ENCODE measurements around a stretch of chr2.

GRCh38 chr2:69921114-69921999, 6.4 kb downstream of the MXD1 start:
- PRO-cap = no peak
- RAMPAGE, long total RNA = no peak

DNA sequence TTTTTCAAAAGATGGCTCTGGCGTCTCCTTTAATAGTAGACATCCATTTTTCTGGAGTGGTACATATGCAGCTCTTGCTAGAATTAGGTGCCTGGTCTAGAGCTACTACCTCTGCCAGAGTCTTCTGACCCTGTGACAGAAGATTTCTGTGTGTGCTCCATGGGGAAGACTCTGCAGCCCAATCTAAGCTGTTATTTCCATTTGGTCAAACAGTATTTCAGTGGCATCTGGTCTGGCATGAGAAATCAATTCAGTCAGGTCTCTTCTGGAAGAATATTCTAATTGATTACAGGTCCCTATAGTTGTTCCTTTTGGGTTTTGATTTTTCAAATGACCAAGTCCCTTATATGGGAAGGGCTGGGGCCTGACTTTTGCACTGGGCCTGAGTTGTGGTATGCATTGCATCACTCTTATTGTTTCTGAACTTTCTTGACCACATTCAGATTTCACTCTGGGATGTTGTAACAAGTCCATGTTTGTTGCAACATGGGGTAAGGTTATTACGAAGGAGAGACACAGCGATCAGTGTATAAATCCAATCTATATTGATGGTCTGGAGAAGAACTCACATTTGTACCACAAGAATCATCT, 12.1 kb downstream of the MXD1 start:
- PRO-cap = no peak
- RAMPAGE, long total RNA = no peak

GRCh38 chr2:69935694-69936419, 20.9 kb downstream of the MXD1 start:
- PRO-cap = no peak
- RAMPAGE, long total RNA = no peak

- PRO-cap = no peak
- RAMPAGE, long total RNA = no peak
Measured at GRCh38 chr2:69945261-69946032, 16.0 kb downstream of the ASPRV1 start.

DNA sequence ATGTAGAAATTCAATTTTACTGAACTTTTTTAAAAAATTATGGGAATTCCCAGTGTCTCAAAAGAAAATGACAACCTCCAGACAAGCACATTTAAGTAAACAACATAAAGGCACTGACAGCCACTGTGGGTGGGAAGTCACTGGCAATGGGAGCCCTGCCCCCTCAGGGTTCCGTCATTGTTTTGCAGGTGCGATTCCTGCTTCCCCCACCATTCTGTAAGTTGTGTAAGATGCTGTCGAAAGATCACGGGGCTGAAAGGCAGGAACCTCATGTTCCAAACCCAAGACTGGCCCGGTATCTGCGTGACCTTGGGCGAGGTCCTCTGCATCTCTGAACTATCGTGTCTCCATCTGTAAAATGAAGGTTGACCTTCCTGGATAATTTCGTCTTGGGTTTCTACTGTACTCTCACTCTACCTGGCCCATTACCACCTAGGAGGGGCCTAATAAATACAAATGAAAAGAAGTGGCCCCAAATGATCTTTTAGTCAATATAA, 15.8 kb upstream of the ASPRV1 start:
- PRO-cap = no peak
- RAMPAGE, long total RNA = no peak

- PRO-cap = no peak
- RAMPAGE, long total RNA = no peak
Measured at GRCh38 chr2:69983383-69983704, 21.9 kb upstream of the ASPRV1 start.

GRCh38 chr2:70034744-70035361, 52.4 kb upstream of the PCBP1 start:
- PRO-cap = no peak
- RAMPAGE, long total RNA = no peak

GRCh38 chr2:70070713-70071134, 16.6 kb upstream of the PCBP1 start:
- PRO-cap = no peak
- RAMPAGE, long total RNA = no peak

GRCh38 chr2:70086001-70086882, 1.0 kb upstream of the PCBP1 start:
- PRO-cap = bidirectional peak, plus-strand start at chr2:70086274, minus-strand start at chr2:70086269; bidirectional peak, plus-strand start at chr2:70086600, minus-strand start at chr2:70086355
- RAMPAGE, long total RNA = start-site peak on the minus strand at chr2:70086271-70086292, 70 and 58 reads in 2 replicates; start-site peak on the minus strand at chr2:70086655-70086719, 24 and 29 reads in 2 replicates

- PRO-cap = no peak
- RAMPAGE, long total RNA = no peak
Measured at GRCh38 chr2:70097865-70098441, 10.7 kb downstream of the PCBP1 start.

GRCh38 chr2:70132112-70133230, 45.2 kb downstream of the PCBP1 start:
- PRO-cap = bidirectional peak, plus-strand start at chr2:70132945, minus-strand start at chr2:70132819
- RAMPAGE, long total RNA = start-site peak on the minus strand at chr2:70132861-70132923, 15 and 10 reads in 2 replicates

- PRO-cap = bidirectional peak, plus-strand start at chr2:70141554, minus-strand start at chr2:70141103
- RAMPAGE, long total RNA = no peak
Measured at GRCh38 chr2:70141020-70141157, 49.9 kb downstream of the C2orf42 start.

DNA sequence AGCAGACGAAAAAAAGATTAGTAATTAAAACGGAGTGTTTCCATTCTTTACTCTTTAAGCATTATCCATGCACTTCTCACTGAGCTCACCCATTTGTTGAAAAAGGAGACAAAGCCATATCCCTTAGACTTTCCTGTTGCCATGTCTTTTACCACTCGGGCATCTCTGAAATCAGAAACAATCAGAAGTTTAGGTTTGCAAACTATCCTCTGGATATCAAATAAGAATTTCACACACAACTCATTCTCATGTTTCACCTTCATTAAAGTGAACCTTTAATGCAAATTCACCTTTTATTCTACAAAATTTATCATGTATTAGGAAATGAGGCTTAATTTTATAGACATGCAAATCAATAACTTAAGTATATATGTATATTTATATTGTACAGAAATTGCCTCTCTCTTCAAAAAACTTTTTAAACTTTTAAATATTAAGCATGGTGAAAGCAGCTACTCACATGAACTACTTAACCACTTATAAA, 23.9 kb downstream of the TIA1 start:
- PRO-cap = no peak
- RAMPAGE, long total RNA = no peak

DNA sequence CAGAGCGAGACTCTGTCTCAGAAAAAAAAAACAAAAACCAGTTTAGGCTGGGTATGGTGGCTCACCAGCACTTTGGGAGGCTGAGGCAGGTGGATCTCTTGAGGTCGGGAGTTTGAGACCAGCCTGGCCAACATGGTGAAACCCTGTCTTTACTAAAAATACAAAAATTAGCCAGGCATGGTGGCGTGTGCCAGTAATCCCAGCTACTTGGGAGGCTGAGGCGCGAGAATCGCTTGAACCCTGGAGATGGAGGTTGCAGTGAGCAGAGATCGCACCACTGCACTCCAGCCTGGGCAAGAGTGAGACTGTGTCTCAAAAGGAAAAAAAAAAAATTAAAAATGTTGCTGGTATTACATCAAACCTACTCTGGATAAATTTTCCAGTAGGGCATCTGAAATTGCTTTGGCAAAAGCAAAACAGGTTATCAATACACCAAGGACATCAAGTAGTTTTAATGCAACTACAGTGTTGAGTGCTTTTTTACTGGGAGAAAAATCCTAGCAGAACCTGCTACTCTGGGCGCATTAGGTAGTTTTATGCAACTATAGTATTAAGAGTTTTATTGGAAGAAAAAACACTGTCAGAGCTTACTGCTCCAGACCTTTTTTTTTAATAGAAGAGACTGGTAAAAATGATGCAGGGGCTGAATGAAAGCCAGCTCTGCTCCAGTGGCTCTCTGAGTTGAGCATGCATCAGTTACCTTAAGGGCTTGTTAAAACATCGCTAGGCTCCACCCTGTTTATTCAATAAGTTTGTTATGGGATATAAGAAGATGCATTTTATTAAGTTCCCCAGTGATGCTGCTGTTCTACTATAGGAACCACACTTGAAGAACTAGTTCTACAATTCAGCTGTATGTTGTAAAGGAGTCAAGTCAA, 13.5 kb downstream of the SNRPG start:
- PRO-cap = no peak
- RAMPAGE, long total RNA = no peak

DNA sequence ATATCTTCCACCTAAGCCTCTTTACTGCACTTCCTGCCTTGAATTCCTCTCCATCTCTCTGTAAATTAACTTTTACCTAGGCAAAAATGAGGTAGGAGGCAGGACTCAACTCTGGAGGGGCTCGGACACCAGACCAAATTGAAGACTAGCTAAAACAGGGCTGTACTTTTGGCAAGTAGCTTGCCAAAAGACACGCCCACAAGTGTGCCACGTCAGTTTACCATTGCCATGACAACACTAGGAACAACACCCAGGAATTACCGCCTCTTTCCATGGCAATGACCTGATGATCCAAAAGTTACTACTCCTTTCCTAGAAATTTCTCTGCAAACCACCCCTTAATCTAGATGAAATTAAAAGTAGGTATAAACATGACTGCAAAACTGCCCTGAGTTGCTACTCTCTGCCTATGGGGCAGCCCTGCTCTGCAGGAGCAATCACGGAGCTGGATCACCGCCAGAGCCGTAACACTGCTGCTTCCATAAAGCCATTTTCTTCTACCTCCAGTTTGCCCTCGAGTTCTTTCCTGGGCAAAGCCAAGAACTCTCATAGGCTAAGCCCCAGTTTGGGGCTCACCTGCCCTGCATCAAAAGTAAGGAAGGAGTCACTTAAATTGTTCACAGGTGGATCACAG, 65.9 kb upstream of the FAM136A start:
- PRO-cap = no peak
- RAMPAGE, long total RNA = no peak

GRCh38 chr2:70715311-70715675, 52.7 kb downstream of the ADD2 start:
- PRO-cap = no peak
- RAMPAGE, long total RNA = no peak

DNA sequence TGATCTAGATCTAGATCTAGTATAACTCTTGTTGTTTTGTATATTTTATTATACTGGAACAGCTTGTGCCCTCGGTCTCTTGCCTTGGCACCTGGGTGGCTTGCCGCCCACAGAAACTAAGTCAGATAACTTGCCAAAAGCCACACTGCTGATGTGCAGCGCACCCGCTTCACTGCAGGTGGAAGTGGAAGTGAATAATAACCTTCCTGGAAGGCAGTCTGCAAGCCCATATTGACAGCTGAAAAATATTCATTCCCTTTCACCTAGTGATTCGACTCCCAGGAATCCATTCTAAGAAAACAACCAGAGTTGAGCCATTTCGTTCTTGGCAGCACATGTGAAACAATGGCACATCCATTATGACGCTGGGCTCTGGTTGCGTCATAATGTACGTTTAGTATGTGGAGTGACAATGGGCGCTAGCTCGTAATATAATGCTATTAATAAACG, 648 bp upstream of the ANKRD53 start:
- PRO-cap = no peak
- RAMPAGE, long total RNA = no peak

DNA sequence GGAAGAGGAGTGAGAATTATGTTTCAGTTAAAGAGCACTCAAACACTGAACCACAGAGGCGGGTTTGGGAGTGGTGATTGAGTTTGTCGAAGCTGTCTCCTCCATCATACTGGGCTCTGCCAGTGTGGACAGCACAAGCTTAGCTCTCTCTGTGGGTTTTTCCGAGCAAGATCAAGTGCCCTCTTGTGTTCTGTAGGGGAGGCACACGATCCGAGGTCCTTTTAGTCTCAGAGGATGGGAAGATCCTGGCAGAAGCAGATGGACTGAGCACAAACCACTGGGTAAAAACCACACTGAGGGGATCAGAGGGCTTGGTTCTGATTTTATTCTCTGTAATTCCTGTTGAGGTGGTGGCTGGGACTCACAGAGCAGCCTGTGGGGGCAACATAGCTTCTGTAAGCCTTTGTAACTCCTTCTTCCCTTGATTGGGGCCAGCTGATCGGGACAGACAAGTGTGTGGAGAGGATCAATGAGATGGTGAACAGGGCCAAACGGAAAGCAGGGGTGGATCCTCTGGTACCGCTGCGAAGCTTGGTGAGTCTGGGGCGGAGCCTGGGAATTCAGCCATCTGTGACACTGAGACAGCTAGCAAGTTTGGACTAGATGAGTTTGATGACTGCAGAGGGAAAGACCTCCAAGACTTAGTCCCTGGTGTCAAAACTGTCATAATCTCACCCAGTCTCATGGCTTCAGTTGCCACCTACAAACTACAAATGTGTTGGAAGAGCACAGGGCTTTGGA, 2.0 kb downstream of the NAGK start:
- PRO-cap = no peak
- RAMPAGE, long total RNA = no peak

DNA sequence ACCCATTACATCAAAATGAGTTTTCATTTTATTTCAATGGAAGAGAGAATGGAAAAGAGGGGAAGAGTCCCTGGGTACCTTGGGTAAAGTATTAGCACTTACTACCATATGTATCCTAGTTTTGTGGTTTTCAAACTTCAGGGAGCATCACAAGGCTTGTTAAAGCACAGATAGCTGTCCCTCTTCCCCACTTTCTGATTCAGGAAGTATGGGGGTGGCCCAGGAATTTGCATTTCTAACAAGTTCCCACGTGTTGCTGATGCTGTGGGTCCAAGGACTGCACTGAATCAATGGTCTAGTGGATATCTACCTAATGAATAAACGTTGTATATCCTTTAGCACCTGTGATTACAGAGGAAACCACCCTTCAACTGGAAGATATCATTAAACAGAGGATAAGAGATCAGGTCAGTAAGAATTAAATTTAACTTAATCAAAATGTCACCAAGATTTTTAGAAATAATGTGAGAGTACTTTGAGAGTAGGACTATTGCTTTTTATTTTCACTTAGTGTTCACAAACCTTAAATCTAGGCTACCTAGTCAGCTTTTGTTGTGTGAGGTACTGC, 9.1 kb downstream of the MPHOSPH10 start:
- PRO-cap = no peak
- RAMPAGE, long total RNA = no peak

DNA sequence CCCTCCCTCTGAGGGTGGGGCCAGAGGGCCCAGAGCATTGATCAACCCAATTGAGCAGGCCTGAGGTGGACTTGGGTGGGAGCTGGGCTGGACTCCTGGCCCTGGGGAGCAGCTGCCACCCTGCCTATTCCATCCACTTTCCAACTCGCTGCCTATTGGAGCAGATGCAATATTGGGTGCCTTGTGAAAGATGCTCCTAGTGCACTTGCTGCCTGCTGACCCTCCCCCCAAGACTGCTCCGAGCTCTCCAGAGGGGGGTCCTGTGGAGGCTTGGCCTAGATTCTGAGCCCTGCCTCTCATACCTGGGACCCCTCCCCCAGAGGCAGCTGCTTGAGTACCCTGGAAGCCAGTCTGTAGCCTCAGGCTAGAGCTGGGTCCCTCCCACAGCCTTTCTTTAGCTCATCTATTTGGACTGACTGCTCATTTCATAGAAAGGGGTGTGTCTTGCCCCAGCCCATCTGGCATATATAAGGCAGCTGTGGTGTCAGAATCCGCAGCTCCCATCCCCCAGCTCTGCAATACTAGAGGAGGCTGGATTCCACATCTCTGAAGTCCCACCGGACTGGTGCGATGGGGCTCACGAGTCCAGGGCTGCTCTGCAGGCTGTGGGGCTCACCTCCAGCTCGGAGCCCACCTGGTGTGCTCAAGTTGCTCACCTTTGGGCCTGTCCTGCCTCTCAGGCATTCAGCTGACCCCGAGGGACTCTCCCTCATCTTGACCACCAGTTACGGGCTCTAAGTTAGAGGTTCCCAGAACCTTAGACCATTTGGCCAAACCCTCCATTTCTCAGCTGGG, 26.1 kb downstream of the MPHOSPH10 start:
- PRO-cap = no peak
- RAMPAGE, long total RNA = no peak

Data from Karpas-422 (cell line).